ENCODE data around the genes FAM209A and CTCFL.

DNA sequence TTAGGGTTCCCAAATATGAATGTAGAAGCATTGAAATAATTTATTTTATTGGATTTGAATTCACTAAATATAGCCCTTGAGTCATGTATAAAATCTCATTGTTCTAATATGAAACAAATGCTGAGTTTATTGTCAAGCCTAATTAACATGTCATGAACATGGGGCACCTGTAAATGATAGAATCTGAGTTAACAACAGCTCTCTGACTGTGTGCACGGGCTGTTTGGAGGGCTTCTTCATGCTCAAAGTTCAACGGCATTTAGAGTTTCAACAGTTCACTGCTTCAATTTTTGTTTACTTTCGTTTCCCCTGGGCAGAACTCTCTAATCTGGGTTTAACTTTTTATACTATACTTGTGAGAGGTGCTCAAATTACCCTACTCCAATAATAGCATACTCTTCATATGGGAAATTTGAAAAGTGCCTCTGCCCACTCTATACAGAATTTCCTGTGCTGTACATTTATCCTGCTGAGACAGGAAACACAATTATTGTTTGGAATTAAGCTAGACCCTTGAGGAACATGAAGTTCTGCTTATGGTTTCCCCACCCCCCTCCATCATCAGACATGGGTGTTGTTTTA is 236.4 kb upstream of the ZNF217 start:
- PRO-cap, result no peak

DNA sequence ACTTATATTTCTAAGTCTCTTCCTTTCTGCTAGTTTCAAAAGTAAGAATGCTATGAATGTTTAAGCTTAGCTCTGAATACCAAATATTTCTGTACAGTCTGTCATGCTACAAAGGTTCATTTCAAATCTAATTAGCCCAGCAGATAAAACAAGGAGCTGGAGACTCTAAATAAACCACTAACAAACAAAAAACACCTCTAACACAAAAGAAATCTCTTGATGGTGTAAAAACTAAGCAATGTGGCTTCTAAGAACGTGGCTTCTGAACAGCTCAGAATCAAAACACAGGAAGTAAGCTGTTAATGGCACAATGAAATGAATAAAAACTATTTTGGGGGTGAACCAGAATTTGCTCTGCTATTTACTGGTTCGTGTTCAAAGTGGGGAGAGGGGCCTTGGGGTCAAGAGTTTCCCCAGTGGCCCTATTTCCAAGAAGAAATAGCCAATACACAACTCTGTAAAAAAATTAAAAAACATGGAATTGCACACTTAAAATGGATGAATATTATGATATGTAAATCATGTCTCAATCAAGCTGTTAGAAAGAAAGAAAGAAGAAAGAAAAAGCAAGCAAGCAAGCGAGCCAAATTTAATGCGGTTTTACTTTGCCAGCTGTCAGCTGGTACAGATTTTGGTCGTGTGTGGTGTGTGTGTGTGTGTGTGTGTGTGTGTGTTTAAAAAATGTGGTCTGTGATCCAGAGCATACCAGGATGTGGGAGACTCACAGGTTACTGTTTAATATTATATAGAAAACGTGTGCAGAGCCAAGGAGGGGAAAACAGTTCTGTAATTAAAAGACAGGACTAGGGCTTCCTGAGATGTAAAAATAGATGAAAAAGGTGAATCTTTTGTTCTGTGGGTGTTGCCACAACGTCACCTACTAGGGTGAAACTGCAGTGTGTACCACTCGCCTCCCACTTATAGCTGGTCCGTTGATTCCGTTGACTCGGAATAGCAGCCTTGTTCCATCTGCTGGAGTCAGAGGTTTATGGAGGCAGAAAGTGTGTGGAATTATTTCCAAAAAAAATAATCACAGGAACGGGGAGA is 198.0 kb downstream of the BCAS1 start:
- PRO-cap, result unidirectional peak, plus-strand start at position 917 of the sequence

- PRO-cap, result no peak
Measured at GRCh38 chr20:53884968-53885428, 185.4 kb downstream of the BCAS1 start.

DNA sequence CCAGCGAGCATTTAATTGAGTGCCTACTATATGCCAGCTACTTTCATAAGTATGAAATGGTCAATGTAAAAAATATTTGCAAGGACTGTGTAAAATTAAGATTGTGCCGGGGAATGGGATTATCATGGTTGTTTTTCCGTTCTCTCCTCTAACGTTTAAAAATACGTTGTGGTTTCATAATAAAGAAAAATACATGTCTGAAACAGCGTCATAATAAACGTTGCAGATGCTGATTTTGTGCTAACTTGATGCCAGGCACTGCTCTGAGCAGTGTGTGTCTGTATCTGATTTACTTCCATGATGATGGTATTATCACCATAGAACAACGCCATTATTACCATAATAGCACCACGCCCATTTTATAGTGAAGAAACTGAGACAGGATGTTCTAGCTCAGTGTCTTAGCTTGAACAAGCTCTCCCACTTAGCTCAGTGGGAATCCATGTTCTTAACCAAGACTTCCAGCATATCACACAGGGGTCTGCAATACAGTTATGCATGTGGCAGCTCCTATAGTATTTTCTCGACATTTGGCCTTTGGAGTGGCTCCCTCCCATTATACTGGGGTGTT is 144.5 kb downstream of the BCAS1 start:
- PRO-cap, result no peak

DNA sequence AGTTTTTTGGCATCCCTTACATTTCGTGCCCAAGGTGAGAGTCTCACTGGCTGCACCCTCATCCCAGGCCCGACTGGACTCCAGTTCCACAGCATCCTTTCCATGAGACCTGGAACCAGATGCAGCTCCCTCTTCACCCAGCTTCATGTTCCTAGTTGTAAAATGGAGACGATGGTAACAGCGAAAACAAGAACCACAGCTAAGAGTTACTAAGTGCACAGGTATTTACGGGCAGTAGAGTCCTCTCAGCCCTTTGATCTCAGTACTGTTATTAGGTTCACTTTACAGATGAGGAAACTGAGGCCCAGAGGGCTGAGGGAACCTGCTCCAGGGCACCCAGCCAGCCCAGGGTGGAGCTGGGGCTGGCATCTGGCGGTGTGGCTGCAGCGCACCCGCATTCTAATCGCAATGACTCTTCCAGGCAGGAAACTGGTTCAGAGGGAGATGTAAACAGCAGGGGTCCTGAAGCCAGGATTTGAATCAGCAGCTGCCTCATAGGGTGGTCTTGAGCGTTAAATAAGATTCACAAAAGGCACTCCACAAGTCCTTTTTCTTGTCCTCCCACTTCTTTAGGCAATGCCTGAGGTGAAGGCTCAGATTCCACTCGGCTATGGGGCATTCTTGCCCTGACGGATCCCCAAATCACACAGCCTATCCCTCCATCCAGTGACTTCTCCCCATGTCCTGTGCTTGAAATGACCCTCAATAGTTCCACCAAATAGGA is 785 bp downstream of the BCAS1 start:
- PRO-cap, result no peak

DNA sequence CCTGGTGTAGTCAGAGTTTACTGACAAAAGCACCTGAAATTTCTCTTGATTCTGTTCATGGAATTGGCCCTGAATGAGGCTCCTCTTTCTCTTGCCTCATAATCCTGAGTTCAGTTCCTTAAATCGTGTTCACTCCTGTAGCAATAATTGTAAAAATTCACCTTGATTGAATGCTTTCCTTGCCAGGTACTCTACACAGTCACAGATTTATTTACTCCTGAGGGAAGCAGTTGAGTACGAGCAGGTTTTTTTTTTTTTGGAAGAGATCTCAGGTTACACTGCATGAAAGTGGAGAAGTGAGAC is 93.1 kb upstream of the DOK5 start:
- PRO-cap, result no peak

GRCh38 chr20:55074406-55074775 is 599.0 kb downstream of the DOK5 start:
- PRO-cap, result no peak

GRCh38 chr20:56409294-56410087 is 2.6 kb upstream of the CASS4 start:
- PRO-cap, result no peak

GRCh38 chr20:56418931-56419375 is 6.9 kb downstream of the CASS4 start:
- PRO-cap, result bidirectional peak, plus-strand start at chr20:56419213, minus-strand start at chr20:56419085

GRCh38 chr20:56429758-56430159 is 17.7 kb downstream of the CASS4 start:
- PRO-cap, result no peak

DNA sequence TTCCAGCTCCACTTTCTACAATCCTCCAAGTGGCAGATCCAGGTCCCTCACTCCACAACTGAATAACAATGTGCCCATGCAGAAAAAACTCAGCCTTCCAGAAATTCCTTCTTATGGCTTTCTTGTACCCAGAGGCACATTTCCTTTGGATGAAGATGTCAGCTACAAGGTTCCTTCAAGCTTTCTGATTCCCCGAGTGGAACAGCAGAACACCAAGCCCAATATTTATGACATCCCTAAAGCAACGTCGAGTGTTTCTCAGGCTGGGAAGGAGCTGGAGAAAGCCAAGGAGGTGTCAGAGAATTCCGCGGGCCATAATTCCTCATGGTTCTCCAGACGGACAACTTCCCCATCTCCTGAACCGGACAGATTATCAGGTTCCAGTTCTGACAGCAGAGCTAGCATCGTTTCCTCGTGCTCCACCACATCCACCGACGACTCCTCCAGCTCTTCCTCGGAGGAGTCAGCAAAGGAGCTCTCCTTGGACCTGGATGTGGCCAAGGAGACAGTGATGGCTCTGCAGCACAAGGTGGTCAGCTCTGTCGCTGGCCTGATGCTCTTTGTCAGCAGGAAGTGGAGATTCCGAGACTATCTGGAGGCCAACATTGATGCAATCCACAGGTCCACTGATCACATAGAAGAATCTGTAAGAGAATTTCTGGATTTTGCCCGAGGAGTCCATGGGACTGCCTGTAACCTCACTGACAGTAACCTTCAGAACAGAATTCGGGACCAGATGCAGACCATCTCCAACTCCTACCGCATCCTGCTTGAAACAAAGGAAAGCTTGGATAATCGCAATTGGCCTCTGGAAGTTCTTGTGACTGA is 16.2 kb upstream of the RTF2 start:
- PRO-cap, result no peak

- PRO-cap, result no peak
Measured at GRCh38 chr20:56465947-56466322, 2.5 kb upstream of the RTF2 start.

DNA sequence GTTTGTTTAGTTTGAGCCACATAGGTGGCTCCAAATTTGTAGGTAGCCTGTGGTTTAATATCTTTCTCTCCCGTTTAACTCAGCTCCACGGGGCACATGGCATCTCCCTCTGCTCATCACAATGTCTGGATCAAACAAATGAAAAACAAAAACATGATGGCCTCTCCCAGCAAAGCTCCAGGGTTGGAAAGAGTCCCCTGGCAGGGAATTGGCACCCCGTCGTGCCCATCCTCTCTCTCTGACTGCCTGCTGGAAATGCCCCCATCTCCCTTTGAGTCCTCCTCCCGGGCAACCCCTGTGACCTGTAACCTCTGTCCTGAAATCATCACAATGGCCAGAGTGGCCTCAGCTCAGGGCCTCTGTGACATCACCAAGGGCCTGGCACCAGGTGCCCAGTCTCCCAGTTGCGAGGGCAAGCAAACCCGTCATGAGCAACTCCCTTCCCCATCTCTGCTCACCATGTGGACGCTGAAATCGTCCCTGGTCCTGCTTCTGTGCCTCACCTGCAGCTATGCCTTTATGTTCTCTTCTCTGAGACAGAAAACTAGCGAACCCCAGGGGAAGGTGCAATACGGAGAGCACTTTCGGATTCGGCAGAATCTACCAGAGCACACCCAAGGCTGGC is at the start of gene FAM209A:
Gene FAM209A, plus strand, starts transcription at position 395 of the 625 bp plus-strand sequence.
- PRO-cap, result no peak

GRCh38 chr20:56765685-56765955 is 136.5 kb downstream of the TFAP2C start:
- PRO-cap, result no peak

GRCh38 chr20:56796873-56797585 is 167.9 kb downstream of the TFAP2C start:
- PRO-cap, result no peak

DNA sequence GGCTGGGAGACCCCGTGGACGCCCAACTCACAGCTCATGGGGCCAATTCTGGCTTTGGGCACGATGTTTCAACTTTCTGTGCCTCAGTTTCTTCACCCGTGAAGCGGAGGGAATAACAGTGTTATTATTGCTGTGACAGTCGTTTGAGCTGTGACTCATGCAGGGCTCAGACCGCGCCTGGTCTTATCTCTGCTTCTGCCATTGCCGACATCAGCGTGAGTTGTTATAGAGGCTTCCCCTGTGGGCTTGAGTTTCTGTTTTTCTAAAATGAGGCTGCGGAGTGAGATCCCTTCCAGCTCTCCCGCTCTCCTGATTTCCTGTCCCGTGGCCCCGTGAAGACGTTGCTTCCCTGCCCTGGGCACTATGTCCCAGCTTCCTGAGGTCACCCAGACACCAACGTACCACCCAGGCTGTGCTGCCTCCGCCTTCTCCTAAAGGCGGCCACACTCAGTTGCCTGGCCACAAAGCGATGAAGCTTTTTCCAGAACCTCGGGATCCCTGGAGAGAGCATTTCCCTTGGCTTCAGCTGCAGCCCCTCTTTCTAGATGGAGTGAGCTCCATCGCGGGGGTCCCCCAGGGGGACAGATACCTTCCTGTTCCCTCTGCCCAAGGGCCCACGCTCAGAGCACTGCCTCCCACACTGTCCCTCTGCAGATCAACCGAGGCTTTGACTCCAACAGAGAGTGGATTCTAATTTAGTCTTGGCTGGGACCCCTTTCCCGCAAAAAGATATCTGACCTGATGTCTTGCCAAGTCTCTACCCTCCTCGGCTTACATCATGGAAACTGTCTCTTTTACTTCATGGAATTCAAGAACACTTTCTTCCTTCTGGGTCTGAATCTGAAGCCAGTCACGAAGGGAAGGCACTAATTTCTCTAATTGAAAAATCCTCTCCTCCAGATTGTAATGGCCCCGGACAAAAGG is 278.3 kb downstream of the BMP7 start:
- PRO-cap, result no peak

- PRO-cap, result no peak
Measured at GRCh38 chr20:57157434-57157803, 109.0 kb downstream of the BMP7 start.

- PRO-cap, result bidirectional peak, plus-strand start at chr20:57395816, minus-strand start at chr20:57395660
Measured at GRCh38 chr20:57395001-57396112, 4.2 kb downstream of the RBM38 start.

GRCh38 chr20:57468945-57470142 is 55.6 kb downstream of the CTCFL start:
- PRO-cap, result no peak

GRCh38 chr20:57524670-57525349 is at the start of gene CTCFL:
Gene CTCFL, minus strand, starts transcription at chr20:57525140.
- PRO-cap, result no peak